ENCODE results near the gene RALY.

DNA sequence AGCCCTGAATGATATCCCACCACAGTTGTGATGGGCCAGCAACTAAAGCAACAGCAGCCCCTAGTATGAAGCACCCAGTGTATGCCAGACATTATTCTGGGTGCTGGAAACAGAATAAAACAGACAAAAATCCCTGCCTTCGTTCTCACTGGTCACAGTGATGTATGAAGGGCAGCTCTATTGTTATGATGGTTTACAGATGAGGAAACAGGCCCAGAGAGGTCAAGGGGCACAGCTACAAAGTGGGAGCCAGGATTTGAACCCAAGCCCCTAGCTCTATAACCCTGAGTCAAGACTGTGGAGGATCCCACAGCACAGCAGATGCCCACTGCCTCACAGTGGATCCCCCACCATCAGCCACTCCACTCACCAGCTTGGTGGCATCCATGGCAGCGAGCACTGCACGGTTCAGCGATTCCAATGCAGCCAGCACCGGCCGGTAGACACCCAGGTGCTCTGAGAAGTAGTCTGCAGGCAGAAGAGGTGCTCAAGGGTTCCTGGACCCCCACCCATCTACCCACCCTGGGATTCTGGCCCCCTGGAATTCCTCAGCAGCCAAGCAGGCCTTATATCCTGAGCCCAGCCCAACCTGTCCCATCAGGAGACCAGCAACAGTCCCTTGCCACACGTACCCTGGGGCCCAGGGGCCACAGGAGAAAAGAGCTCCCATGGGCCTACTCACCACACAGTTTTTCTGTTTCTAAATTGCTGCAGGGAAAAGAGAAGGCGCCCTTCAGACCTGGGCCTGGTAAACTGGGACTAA, 2.4 kb downstream of the ACTL10 start:
- PRO-cap: no peak
- RAMPAGE, long total RNA, 4 experiments: no peak in any of the 4 experiments

GRCh38 chr20:33673246-33673922, 844 bp downstream of the NECAB3 start:
- PRO-cap: no peak
- RAMPAGE, long total RNA, 4 experiments: no peak in any of the 4 experiments

DNA sequence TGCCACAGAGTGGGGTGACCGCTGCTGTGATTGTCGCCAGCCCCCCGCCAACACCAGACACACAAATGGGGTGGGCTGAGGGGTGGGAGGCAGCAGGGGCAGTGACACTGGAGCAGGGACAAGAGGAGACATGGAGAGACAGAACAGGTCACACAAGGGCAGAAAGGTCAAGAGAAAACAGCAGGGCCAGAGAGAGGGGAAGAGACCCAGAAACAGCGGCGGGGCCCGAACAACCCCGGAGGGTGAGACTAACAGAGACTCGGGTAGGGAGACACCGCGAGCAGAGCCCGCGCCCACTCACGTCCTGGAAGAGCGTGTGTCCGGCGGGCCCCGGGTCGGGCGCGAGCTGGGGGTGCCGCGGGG, 324 bp downstream of the NECAB3 start:
- PRO-cap: no peak
- RAMPAGE, long total RNA, 4 experiments: no peak in any of the 4 experiments

GRCh38 chr20:33694254-33695047, 8.3 kb upstream of the E2F1 start:
- PRO-cap: no peak
- RAMPAGE, long total RNA, 4 experiments: no peak in any of the 4 experiments

GRCh38 chr20:33853372-33854047, 42.4 kb downstream of the CHMP4B start:
- PRO-cap: no peak
- RAMPAGE, long total RNA, 4 experiments: no peak in any of the 4 experiments

GRCh38 chr20:33992348-33992995, 1.2 kb upstream of the RALY start:
- PRO-cap: no peak
- RAMPAGE, long total RNA, 4 experiments: no peak in any of the 4 experiments

DNA sequence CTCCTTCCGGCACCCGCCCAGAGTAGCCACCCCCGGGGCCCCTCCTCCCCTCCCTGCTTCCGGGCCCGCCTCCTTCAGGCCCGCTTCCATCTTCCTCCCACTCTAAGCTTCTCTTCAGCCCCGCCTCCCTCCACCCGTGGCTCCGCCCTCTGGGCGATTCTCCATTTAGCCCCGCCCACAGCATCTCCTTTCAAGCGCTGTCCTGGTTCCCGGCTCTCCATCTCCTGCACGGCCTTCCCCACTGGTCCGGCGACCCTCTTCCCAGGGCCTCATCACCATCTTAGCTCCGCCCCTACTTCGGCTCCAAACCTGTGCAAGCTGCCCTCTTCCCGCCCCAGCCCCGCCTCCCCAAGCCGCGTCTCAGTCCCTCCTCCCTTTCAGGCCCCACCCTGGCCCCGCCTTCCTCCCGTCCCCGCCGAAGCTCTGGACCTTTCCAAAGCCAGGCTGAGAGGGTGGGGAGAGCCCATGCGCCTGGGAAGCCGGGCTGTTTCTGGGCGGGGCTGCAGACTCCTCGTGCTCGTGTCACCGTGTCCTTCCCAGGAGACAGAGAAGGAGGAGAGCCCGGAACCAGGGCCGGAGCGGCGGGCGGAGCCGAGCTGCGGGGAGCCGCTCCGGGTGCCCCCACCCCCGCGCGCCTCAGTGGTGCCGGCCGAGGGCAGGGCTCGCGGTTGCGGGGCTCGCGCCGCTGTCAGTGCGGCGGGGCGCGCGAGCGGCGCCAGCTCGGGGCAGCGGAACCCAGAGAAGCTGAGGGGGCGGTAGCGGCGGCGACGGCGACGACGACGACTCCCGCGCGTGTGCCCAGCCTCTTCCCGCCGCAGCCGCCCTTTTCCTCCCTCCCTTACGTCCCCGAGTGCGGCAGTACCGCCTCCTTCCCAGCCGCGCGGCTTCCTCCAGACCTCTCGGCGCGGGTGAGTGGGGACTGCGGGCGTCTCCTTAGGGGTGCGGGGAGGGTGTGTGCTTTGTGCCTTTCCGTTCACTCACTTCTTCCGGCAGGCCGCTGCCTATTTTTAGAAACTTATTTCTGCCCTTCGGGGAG, at the start of gene RALY:
TSS of gene RALY (plus strand) at position 688 of the 1,036 bp plus-strand sequence.
- PRO-cap: bidirectional peak, plus-strand start at position 691 of the sequence, minus-strand start outside the sequence; bidirectional peak, plus-strand start at position 897 of the sequence, minus-strand start at position 910 of the sequence
- RAMPAGE, long total RNA, 4 experiments: start-site peak on the plus strand in 3 of 4 experiments, centred at positions 690 to 870 of the sequence, 36 to 280 reads per replicate

- PRO-cap: no peak
- RAMPAGE, long total RNA, 4 experiments: no peak in any of the 4 experiments
Measured at GRCh38 chr20:34087650-34088712, 24.1 kb downstream of the EIF2S2 start.

- PRO-cap: no peak
- RAMPAGE, long total RNA, 4 experiments: no peak in any of the 4 experiments
Measured at GRCh38 chr20:34262340-34263211, 21.4 kb downstream of the ASIP start.

GRCh38 chr20:34300784-34301491, 2.2 kb downstream of the AHCY start:
- PRO-cap: no peak
- RAMPAGE, long total RNA, 4 experiments: no peak in any of the 4 experiments

GRCh38 chr20:34302004-34302568, 1.1 kb downstream of the AHCY start:
- PRO-cap: no peak
- RAMPAGE, long total RNA, 4 experiments: no peak in any of the 4 experiments

DNA sequence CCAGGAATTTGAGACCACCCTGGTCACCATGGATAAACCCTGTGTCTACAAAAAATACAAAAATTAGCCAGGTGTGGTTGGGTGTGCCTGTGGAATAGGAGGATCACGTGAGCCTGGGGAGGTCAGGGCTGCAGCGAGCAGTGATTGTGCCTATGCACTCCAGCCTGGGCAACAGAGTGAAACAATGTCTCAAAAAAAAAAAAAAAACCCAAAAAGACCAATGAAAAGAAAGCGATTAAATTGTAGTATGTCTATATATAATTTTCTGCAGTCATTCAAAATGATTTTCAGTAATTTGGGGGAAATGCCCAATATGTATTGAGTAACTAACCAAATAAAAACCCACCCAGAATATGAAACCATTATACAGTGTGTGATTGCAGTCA, 70.4 kb downstream of the ITCH start:
- PRO-cap: no peak
- RAMPAGE, long total RNA, 4 experiments: no peak in any of the 4 experiments

- PRO-cap: bidirectional peak, plus-strand start at chr20:34516711, minus-strand start at chr20:34516607
- RAMPAGE, long total RNA, 4 experiments: no peak in any of the 4 experiments
Measured at GRCh38 chr20:34516480-34517167, 402 bp downstream of the DYNLRB1 start.

GRCh38 chr20:34580232-34580717, 21.8 kb downstream of the MAP1LC3A start:
- PRO-cap: no peak
- RAMPAGE, long total RNA, 4 experiments: no peak in any of the 4 experiments

DNA sequence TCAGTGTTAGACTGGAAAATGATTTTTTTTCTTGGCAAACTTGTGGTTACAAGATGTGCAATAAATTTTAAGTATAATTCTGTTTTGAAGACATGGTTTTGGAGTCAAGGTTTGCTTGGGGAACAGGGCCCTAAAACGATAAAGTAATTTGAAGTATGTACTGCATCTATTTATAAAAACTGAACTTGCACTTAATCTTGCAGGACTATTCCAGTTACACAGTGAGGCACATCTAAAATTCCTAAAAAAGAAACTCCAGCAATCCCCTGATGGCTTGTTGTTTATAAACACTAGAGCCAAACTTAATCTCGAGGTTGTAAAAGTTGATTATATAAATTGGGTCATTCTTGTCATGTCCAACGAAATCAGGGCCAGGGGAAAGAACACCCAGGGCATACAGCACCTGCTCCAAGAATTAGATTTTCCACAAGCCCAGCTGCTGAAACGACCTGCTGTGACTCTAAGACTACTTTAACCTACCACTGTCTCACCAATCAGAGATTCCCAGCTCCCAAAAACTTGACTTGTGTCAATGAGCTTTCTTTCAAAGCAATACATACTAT, 42.7 kb downstream of the MAP1LC3A start:
- PRO-cap: no peak
- RAMPAGE, long total RNA, 4 experiments: no peak in any of the 4 experiments

GRCh38 chr20:34757657-34758120, 53.5 kb downstream of the TP53INP2 start:
- PRO-cap: no peak
- RAMPAGE, long total RNA, 4 experiments: no peak in any of the 4 experiments

DNA sequence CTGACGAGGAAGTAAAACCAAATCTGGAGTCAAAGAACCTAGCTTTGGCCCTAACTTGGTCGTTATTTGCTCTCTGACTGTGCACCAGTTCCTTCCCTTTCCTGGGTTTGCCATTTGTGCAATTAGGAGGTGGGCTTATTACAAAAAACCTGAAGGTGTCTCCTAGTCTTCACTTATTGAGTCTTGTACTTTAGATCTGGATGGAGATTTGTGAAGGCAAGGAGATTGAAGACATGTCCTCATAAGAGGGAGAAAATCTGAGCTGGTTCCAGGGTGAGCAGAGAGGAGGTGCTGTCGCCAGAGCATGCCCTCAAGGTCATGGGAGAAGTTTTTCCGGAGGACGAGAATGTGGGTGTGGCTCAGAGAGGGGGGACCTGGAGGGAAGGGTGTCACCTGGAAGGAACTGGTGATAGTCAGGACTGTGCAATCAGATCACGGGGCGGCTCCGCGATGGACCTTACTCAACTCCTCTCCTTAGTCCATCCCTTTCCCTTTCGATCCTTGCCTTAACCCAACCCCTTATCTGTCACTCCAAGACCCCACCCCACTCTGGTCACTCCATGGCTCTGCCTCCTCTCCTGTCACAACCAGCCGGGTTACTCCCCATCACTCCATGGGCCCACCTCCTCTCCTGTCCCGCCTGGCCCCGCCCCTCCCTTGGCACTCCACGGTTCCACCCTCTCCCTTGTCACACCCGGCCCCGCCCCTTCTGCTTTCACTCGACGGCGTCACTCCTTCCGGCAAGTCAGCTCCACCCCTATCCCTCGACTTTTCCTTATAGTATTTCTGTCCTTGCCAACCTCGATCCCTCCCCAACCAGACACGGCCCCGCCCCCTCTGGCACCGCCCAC, 528 bp upstream of the ACSS2 start:
- PRO-cap: bidirectional peak, plus-strand start at position 426 of the sequence, minus-strand start at position 312 of the sequence; bidirectional peak, plus-strand start outside the sequence, minus-strand start at position 751 of the sequence
- RAMPAGE, long total RNA, 4 experiments: no peak in any of the 4 experiments

DNA sequence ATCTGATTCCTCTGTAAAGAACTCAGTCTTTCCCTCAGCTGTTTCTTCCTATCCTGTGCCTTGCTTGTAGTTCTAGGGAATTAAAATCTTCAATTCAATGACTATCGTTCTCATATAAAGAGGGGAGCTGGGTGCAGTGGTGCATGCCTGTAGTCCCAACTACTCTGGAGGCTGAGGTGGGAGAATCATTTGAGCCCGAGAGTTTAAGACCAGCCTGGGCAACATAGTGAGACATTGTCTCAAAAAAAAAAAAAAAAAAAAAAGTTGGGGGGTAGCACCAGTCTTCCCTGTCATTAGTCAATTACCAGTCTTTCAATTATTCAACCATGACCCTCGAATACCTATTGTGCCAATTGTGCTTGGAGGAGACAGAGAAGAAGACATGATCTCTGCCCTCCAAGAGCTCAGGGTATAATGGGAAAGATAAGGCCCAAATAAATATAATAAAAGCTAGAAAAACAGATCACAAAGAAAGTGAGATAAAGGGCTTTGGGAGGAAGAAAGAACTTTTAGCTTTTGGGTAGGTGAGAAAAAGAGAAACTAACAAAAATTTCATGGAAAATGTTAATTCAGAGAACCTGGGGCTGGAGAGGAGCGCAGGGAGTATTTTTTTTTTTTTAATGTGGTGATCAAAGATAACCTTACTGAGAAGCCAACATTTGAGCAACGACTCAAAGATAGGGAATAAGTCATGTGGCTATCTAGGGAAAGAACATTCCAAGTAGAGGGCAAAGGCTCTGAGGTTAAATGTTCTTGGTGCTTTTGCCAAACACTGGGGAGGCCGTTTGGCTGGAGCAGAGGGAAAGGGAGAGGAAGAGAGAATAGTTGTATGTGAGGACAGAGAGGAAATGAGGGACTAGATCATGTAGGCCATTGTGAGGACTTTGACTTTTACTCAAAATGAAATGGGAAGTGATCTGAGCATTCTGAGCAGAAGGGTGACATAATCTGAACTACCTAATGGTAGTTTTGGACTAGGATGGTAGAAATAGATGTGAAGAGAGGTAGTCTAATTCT, 27.5 kb downstream of the ACSS2 start:
- PRO-cap: no peak
- RAMPAGE, long total RNA, 4 experiments: no peak in any of the 4 experiments

DNA sequence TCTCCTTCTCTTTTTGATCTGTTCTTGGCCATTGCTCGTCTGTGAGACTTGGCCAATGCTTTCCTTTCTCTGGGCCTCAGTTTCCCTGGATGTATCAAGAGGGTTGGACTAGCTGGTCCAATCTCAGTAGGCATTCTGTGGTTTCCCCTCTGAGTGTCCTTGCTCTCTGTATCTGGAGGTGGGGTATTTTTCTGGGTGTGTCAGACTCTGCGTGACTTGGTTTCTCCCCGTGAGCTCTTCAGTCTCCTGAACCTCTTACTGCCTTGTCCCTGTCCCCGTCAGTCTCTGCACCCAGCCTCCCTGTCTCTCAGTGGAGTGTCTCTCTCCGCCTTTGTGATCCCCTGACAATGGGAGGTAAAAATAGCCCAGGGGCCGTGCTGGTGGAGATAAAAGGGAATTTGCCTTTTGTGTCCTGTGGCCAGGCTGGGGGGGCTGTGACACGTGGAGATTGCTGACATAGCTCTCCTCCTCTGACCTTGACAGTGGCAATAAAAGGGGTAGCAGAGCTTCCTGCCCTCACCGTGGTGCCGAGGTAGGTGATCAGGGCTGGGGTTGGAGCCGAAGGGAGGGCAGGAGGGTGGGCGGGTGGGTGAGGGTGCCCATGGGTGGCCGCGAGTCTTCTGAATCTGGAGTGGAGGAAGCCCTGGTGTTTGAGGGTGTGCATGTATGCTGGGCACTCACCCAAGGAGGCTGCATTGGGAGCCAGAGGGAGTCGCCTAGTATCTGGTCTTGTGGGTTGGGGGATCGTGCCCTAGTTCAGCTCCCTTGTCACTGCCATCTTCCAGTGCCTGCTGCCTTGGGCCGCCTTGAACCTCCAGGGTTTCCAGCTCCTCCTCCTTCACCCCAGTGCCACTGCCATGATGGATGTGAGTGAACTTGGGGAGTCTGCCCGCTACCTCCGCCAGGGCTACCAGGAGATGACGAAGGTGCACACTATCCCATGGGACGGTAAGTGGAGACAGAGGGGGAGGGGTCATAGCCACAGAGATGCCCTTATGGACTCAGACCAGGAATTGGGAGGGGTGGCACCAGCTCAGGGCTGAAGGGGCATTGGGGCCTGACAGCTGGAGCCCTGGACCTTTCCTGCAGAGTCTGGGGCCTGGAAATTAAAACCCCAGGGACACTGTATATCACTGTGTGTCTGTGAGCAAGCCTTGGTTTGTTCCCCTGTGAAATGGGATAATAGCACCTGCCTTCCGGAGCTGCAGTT, 21.9 kb downstream of the MYH7B start:
- PRO-cap: no peak
- RAMPAGE, long total RNA, 4 experiments: no peak in any of the 4 experiments

DNA sequence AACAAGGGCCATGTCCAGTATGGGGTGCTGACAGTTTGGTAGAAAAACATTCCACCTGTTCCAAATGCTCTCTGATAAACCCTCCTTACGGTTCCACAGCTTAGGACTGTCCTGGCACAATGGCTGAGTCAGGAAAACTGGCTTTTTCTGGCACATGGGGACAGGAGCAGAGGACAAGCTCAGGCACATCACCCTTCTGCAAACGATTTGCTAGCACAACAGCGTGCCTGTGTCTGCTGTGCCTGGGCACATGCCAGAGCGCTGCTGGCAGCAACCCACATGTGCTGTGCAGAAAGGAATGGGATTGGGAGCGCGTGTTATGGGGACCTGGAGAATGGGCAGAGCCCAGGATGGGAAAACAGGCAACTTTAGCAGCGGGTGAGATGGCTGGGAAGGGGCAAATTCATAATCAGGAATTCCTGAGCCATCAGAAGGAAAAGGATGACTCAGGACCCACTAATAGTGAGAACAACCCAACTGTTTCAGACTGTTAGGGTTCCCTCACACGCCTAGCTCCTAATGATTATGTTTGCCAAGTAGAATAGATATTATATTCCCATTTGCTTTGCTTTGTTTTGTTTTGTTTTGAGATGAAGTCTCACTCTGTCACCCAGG, 16.0 kb upstream of the FAM83C start:
- PRO-cap: no peak
- RAMPAGE, long total RNA, 4 experiments: no peak in any of the 4 experiments

Measured in Peyer's patch (tissue), 4 donors.